Endometrial microvascular endothelial cells (primary cell): ENCODE results near the gene PCK2.

DNA sequence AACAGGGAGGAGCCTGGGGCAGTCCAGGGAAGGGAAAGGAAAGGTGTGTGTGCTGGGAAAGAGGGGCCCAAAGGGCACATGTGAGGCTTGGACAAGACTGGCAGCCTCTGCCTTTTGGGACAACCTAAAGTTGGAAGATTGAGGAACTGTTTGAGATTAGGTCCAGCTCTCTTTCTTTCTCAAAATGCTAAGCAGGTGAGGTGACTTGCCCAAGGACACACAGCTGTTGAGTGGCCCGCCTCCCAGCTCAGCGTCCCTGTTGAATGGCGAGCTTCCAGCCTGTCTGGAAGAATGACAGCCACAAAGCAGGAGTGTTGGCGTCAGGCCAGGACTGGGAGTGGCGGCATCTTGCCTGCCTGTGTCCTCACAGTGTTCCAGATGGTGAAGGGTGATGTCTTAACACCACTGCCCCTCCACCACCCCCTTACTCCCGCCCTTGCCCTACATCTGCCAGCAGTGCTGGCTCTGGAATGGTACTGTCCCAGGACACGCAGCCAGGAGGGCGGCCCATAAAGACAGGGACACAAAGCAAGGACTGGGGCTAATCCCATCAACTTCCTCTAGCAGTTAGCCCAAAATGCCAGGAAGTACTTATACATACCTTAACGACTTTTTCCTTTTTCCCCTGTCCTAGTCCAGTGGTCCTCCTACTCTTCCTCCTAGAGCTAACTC is 4.4 kb upstream of the CEBPE start:
- RAMPAGE, long total RNA = no peak

DNA sequence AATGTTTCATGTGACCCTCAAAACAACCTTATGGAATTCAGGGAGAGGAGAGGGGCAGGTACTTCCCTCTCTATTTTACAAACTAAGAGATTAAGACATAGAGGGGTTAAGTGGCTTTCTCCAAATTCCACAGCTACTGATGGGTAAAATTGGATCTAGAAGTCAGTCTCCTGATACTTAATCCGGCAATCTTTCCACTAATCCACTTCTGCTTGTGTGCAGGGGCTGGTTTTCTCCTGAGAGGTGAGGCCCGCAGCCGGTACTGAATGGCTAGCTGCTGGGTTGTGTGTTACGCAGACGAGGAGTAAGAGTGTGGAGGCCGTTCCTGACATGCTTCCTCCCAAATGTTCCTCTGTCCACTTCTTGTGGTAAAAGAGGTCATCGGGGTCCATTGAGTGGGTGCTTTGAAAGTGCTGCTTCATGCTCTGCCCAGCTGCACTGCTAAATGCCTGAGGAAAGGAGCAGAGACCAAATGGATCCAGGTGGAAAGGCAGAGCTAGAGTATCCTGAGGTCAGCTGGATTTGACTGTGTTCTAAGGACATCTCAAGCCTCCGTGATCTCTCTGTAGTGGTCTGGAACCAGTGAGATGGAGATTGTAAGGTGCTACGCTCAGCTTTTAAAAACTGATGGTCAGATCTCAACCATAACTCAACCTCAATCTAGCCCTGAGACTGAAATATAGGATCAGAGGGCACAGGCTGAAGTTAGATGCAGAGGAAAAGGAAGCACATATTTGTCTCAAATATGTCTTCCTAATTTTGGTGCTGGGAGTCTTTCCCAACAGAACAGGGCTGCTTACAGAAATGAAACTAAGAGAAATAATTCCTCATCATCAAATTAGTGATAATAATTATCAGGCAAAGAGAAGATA is 15.9 kb downstream of the SLC7A8 start:
- RAMPAGE, long total RNA = no peak

DNA sequence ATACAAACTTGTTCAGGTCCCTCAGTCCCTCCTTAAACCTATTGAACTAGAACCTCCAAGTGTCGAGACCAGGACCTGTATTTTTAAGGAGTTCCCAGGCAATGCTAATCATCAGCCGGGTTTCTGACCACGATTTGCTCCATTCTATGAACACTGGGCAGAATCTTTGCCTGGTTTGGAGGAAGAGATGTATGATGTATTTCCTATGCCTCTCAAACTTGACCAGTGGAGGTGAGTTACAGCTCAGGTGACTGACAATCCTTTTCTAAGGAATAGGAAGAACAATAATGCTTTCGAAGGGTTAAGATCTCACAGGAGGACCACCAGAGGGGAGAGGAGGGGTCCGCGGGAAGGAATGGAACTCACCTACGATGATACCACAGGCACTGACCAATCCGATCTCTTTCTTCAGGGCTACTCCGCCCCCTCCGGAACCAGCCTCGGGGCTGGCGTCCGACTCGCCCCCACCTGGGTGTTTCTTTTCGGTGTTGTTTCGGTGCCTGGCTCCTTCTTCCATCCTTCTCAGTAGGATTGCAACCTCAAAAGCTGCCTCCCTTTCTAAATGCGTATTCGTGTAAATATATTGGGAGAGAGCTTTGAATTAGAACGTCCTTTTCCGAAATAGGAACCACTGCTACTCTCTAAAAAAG is 937 bp downstream of the SLC7A8 start:
- RAMPAGE, long total RNA = no peak

- RAMPAGE, long total RNA = no peak
These were observed 39.4 kb downstream of the ZFHX2 start for GRCh38 chr14:23512044-23512676.

GRCh38 chr14:23522839-23523648 is 28.5 kb downstream of the ZFHX2 start:
- RAMPAGE, long total RNA = no peak

DNA sequence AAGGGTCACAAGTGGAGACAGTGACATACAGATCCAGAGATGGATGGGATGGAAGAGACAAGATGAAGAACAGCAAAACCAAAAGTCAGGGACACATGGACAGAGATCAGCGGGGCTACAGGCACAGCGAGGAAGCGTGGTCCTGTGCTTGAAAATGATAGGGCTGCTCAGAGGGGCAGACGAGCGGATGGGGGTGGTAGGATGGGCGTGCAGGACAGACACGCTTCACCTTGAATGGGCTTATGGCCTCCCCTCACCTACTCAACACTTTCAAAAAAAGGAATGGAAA is 1.1 kb downstream of the ZFHX2 start:
- RAMPAGE, long total RNA = no peak

DNA sequence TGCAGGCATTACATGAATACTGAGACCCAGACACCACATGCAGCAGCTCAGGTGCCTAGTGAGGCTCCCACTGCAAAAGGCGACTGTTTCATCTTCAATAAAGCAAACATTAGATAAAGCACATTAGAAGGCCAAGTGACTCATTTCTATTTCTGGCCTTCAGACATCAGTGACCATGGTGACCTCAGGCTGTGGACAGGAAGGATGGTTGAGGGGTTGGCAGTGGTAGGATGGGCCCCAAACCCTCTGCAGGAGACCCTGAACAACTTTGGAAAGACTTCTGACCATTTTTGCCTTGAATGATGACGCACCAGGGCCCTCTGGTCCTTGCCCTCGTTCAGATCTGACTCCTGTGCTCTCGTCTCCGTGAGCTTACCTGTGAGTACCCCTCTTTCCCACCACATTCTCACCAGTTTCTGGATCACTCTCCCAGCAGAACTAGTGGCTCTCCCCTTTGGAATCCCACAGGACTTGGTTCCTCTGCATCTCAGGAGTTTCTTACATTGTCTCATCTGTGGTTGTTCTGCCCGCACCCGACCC is 23.9 kb upstream of the JPH4 start:
- RAMPAGE, long total RNA = no peak

- RAMPAGE, long total RNA = no peak
These were observed 22.7 kb upstream of the DHRS2 start for GRCh38 chr14:23613526-23613812.

GRCh38 chr14:23695015-23696178 is 59.2 kb downstream of the DHRS2 start:
- RAMPAGE, long total RNA = no peak

DNA sequence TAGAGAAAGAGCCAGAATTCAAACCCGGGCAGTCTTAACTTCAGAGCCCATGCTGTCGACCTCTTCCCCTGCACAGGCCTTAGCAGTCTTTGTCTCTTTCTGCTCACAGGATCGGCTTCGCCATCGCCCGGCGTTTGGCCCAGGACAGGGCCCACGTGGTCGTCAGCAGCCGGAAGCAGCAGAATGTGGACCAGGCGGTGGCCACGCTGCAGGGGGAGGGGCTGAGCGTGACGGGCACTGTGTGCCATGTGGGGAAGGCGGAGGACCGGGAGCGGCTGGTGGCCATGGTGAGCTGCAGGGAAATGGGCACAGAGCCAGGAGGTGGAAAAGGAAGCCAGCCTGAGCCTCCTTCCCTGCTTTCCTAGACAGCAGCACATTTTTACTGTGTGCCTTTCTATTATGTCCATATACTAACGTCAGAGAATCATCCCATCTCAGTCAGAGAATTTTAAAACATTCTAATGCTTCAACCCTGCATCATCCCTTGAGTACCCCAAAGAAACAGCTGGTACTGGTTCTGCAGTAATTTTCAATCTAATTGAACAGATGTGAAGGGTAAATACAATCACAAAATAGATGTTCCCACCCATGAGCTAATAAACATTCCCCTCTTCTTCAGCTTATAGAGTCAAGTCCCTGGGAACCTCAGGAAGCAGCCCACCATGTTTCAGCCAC is 1.5 kb downstream of the DHRS4L2 start:
- RAMPAGE, long total RNA = no peak

GRCh38 chr14:24061395-24062059 is 9.7 kb downstream of the CARMIL3 start:
- RAMPAGE, long total RNA = no peak

- RAMPAGE, long total RNA = no peak
These were observed 3.7 kb upstream of the CPNE6 start for GRCh38 chr14:24067504-24068181.

DNA sequence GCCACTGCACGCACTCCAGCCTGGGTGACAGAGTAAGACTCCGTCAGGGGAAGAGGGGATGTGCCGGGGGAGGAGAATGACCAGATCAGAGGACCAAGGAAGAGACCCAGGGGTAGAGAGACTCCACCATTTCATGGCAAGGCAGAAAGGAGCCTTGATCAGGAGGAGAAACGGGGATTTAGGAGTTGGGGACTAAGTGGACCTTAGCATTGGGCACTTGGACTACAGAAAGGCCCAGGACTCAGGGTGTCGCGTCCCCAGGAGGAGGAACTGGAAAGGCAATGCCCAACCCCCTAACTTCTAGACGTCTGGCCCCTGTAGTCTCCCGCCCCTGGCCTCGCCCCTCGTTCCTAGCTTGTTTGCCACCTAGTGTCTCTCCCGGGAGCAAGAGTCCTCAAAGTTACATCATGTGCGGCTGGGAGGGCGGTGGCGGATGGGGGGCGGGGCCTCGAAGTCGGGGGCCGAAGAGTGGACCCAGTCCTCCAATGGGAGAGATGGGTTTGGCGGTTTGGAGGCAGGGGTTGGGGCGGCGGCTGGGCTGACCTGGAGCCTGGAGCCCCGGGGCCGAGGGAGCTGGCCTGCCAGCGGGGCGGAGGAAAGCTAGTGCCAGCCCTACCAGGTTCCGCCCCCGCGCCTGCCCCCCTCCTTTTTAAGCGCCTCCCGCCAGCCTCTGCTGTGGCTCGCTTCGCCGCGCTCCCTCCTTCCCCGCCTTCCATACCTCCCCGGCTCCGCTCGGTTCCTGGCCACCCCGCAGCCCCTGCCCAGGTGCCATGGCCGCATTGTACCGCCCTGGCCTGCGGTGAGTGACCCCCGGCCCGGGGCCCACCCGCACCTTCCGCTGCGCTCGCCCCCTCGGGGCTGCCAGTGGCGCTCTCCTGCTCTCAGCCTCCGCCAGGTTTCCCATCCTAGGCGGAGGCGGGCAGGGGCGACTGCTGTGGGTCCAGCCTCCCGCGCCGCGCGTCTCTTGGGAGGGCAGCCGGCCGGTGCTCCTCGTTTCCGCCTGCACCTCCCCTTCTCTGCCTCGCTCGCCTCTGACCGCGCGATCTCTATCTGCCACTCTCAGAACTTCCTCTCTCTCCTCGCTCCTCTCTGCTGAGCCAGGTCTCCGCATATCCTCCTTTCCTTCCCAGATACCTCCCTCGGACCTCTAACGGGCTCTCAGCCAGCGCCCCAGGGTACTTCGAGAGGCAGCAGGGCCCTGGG is at the start of gene PCK2:
PCK2 (plus strand) TSS at position 676 of the 1,203 bp plus-strand sequence.
- RAMPAGE, long total RNA = no peak

DNA sequence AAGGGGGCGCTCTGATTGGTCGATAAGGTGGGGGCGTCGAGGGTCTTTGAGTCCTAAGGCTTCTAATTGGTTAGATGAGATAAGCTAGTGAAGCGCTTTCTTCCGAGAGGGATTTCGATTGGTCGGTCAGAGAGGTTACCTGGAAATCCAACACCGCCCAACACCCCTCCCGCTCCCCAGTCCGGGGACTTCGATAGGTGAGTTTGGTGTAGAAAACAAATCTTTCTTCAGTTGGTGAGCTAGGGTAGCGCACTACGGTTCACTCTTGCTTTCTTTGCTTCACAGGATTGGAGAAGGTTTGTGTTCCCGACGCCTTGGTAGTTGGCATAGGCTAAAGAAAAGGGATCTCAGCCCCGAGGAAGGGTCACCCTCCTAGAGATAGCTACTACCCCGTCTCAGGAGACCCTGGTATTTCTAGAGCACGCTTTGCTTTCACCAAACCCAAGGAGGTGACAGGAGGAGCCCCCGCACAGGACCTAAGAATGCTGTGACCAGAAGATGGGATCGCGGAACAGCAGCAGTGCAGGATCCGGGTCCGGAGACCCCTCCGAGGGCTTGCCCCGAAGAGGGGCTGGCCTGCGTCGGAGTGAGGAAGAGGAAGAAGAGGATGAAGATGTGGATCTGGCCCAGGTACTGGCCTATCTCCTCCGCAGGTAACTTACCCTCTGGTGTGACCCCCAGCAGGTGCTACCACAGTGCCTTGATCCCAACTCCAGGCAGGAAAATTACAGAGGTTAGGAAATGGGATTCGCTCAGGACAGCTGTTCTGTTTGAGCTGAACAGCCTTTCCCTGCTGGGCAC is 548 bp upstream of the NRL start:
- RAMPAGE, long total RNA = no peak

DNA sequence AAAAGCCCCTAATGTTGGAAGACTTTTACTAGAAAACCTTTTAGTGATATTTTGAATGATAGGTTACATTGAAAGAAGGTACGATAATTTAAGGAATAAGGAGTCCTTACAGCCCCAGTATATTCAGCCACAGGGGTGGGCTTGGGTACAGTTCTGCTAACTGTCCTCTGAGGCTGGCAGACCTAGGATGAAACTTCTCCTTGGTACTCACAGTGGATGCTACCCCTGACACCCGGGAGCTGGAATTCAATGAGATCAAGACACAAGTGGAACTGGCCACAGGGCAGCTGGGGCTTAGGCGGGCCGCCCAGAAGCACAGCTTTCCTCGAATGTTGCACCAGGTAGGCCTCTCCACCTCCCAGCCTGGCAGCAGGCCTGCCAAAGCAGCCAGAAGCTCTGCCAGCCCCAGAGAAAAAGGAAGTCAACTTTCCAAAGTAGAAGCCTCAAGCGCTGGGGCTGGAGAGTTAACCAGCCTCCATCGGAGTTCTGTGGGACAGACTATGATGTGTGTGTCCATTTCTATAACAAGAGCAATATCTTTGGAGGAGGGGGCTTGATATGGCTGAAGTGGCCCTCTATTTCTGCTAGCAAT is 2.4 kb upstream of the NRL start:
- RAMPAGE, long total RNA = no peak

GRCh38 chr14:24138729-24139264 is 2.6 kb downstream of the EMC9 start:
- RAMPAGE, long total RNA = no peak

DNA sequence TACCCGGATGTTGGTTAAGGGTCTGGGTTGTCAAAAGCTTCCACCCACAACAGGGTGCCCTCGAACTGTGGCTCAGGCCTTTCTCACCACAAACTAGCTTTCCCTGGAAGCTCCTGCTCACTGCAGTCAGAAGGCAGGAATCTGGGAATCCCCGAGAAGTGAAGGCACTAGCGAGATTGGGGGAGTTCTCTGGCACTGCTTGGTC is 252 bp downstream of the PSME2 start:
- RAMPAGE, long total RNA = no peak

GRCh38 chr14:24161886-24162515 is 936 bp downstream of the IRF9 start:
- RAMPAGE, long total RNA = no peak

DNA sequence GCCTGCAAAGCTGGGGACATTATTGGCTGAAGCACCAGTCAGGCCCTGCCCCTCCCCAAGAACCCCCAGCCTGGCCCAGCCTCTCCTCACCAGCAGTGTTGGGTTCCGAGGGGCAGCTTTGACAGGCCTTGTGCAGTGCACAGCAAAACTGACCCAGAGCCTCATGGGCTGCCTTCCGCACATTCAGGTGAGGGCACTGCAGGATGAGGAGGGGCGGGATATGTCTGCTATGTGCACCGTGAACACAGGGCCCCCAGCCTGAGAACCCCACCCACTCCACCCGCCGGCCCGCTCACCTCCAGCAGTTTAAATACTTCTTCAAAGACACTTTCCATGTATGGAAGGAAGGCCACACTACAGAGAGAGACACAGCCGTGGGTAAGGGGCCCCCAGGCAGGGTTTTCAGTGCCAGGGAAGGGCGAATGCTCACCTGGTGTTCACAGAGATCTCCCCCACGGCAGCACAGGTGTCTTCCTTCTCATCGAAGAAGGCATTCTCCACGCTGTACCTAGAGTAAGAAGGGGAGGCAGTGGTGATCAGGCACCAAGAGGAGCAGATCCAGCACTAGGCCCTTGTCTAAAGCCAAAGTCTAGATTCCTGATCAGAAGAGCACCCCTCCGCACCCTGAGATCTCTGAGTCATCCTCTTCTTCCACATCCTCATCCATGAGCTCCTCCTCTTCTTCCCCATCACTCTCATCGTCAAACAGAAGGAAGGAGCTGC is 5.3 kb downstream of the IPO4 start:
- RAMPAGE, long total RNA = no peak

DNA sequence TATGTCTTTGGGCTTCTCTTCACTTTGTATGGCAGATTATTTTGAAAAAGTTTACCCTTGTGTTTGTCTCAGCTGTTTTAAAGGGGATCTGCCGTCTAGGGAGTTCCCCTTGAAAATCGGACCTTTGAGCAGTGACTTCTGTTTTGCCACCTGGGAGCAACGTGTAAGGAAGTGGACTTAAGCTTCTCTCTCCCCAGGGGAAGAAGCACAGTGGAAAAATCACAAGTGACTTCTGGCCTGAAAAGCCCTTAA is 1.1 kb upstream of the TM9SF1 start:
- RAMPAGE, long total RNA = no peak